ENCODE measurements around the genes NKAIN2 and RNF146.

DNA sequence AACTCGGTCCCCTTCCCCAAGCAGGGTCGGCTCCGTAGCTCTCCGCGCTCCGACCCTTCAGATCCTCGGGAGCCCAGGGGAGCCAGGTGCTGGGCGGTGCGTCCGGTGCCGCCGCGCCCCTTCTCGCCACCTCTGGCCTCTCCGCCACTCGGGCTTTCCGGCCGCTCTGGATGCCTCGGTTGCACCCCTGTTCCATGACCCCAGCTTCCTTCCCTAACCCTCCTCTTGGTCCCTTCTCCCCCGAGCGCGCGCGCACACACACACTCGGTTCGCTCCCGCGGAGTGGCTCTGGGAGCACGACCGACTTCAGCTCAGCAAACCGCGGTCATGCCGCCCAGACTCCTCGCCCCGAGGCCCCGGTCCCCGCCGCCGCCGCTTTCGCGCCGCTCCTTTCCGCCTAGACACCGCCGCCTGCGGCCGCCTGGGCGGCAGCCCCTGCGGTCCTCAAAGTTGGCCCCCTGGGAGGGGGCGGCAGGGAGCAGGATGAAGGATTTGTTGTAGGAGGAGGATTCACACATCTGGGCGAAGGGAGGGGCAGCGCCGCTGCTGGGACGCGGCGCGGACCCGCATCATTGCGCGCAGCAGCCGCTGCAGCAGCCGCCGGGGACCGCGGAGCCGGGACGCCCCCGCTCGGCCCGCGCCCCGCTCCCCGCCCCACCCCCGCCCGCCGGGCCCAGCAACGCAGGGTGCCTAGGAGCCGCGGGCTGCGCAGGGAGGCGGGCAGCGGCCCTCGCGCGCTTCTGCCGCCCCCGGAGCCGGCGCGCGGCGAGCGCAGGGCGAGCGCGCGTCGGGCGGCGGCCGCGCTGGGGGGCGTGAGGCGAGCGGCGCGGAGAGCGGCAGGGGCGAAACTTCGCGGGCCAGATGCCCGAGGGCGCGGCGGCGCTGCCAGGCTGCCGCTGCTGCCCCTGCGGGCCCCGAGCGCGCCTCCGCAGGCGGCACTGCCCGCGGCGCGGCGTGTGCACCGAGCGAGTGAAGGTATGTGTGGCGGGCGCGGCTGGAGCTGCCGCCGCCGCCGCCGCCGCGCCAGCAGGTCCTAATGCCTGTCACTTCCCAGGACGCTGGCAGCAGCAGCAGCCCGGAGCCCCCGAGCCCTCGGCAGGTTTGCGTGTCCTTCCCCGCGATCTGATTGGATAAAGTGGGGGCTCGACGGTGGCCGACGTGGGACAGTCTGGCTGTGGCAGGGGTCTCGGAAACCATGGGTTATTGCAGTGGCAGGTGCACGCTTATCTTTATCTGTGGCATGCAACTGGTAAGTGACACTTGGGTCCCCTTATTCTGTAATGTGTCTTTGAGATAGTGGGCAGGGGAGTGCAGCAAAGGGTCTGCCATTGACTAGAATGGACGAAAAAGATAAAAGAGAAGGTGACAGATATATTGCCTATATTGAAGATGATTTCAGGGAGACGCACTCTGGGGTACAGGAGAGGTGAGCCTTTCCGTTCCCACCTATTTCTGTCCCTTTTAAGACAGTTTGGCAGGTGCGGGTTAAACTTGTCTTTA is at the start of gene NKAIN2:
NKAIN2 (plus strand) TSS at position 860 of the 1,500 bp plus-strand sequence.
- RRBS = 3% methylated on average over 29 of the region's 158 CpGs

DNA sequence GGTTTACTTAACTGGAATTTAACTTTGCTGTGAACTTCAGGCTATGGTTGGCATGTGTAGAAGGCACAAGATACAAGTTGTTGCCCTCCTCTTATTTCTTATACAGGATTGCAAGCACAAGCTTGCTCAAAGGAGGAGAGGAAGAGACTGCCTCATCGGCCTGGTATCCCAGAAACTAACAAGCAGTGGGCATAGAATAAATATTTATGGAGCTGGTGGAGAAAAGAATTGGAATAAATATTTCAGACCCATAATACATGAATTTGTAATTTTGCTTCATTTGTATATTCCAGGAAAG is 1.3 kb downstream of the RNF217 start:
- RRBS = no CpG with 5 or more reads among the region's 1 CpG

- RRBS = no CpG with 5 or more reads among the region's 5 CpGs
Observed at GRCh38 chr6:124963895-124964621, 1.8 kb downstream of the RNF217 start.

GRCh38 chr6:124978725-124979471 is 16.7 kb downstream of the RNF217 start:
- RRBS = no CpG with 5 or more reads among the region's 6 CpGs

DNA sequence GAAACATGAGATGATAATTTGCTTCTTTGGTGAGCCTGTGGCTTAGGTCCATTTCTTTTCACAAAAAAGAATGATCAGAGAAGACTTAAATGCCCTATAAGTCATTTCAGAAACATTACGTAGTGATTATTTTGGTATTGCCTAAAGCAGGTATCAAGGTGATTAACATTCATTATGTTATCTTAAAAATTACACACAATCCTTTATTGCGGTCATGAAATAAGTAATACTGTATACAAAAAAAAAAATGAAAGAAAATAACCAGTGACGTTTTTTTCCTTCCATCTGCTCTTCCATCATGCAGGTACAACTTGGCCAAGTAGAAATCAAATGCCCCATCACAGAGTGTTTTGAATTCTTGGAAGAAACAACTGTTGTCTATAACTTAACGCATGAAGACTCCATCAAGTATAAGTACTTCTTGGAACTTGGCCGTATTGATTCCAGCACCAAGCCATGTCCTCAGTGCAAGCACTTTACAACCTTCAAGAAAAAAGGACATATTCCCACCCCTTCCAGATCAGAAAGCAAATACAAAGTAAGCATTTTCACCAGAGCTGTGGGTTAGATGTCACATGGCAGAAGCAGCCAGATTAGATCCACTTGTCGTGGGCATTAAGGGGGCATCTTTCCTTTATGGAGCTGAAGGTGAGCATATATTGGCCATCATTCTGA is 82.8 kb downstream of the RNF217 start:
- RRBS = no CpG with 5 or more reads among the region's 6 CpGs

DNA sequence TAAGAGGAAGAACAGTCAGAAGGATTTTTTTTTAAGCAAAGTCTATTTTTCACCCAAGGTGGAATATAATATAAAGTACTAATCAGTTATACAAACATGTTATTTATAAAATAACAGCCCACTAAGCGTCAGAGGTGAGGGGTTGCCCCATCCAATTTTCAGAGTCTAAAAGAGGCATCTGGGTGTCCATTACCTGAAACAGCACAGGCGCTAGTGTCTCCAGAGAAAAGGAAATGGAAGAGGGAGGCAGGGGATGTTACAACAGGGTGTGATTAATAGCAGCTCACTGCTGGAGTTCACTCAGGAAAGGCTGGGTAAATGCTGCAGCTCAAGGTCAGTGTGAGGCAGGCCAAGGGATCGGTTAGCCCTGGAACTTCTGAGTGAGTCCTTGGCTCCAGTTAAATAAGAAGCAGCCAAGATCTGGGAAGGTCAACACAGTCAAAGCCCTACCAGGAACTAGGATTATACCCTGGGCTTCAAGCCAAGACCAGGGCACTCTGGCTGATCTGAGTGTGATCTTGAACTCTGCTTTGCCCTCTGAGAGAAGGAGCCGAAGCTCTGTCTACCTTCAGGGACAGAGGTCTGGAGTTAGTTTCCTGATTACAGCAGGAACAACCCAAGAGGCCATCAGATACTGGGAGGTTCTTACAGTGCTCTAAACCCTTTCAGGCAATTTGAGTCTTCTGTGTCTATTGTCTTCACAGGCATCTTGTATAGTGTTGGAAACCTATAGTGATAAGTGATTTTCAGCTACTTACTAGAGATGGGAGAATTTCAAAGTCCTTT is 44.2 kb downstream of the TPD52L1 start:
- RRBS = no CpG with 5 or more reads among the region's 4 CpGs

DNA sequence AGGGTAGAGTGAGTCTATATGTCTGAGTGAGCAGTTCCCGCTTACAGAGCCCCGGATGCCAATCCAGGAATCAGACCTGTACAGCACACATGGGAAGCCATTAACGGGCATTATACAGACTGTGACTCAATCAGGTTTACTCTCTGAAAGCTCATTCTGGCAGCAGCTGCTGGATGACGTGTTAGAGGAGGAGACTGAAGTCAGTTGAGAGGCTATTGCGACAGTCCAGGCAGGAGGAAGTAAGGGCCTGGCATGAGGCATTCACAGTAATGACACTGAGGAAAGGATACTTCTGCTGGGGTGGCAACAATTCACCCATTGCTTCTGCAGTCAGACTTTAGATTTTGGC is 151.1 kb upstream of the HEY2 start:
- RRBS = no CpG with 5 or more reads among the region's 5 CpGs

- RRBS = no CpG with 5 or more reads among the region's 10 CpGs
Observed at GRCh38 chr6:125746200-125746515, 3.3 kb upstream of the HEY2 start.

GRCh38 chr6:125748165-125748614 is 1.2 kb upstream of the HEY2 start:
- RRBS = 2% methylated on average over 9 of the region's 30 CpGs

DNA sequence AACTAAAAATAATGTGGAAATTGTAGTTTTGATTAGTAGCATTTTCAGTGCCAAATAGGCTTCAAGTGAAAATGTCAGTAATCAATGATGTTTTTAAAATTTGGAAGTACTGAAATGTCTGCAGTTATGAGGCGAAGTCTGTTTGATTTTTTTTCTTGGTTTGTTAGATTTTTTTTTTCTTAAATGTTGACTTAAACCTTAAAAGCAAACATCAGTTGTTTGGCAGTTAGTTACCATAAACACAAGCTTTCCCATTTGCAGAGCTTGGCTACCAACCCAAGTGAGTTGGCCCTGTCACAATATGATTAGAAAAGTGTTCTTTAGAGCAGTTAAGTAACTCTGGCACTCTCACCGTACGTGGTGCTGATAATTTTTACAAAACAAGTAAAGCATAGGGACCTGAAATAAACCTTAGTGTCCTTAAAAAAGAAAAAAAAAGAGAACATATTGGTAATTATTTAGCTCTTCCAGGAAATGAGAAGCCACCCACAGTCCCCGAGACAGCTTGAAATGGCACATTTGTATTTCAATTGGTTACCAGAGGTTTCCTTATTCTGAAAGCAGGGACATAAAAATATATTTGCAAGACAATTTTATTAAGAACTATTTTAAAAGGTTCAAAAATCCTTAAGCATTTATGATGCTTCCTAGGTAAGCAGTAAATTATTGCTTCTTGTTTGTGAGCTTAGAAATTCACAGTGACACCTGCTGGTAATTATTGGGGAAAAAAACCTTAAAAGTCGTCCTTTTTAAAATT is 3.9 kb downstream of the HEY2 start:
- RRBS = no CpG with 5 or more reads among the region's 5 CpGs

DNA sequence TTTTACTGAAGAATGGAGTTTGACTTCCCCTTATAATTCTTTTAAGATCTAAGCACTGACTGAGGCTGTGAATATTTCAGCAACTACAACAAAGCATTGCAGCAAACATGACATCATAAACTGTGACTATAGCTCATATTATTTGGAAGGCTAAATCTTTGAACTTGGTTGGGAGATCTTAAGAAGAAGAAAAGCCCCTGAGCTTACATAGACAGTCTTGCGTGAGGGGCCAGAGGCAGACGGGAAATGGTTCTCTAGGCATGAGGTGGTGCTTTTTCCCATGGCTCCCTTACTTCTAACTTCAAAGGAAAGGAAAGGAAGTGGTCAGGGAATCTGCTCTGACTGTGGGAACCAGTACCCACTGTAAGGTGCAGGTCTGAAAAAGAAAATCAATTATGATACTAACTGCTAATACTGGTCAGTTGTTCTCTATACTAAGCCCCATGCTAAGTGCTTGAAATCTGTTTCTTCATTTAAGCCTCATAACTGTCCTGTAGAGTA is 14.8 kb downstream of the HEY2 start:
- RRBS = no CpG with 5 or more reads among the region's 2 CpGs

GRCh38 chr6:125827924-125828531 is 37.3 kb downstream of the NCOA7 start:
- RRBS = no CpG with 5 or more reads among the region's 3 CpGs

DNA sequence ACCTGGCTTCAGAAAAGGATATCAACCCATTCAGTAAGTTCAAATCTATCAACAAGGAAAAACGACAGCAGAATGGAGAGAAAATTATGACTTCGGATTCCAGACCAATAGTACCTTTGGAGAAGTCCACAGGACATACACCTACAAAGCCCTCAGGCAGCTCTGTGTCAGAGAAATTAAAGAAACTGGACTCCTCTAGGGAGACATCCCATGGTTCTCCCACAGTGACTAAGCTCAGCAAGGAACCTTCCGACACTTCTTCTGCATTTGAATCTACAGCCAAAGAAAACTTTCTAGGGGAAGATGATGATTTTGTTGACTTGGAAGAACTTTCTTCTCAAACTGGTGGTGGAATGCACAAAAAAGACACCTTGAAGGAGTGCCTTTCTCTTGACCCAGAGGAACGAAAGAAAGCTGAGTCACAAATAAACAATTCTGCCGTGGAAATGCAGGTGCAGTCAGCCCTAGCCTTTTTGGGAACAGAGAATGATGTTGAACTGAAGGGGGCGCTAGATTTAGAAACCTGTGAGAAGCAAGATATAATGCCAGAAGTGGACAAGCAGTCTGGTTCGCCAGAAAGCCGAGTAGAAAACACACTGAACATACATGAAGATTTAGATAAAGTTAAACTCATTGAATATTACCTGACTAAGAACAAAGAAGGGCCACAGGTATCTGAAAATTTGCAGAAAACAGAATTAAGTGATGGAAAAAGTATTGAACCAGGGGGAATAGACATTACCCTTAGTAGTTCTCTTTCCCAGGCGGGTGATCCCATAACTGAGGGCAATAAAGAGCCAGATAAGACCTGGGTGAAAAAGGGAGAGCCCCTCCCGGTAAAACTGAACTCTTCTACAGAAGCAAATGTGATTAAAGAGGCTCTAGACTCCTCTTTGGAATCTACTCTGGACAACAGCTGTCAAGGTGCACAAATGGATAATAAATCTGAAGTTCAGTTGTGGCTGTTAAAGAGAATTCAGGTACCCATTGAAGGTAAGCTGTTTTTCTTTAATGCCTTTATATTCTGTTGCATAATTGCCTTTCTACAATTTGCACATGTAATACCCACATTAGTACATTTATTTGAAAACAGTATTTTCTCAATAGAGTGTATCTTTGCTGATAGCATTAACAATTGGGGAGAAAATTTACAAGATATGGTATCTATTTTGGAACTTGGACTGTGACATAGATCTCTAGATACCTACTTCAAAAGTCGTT is 67.2 kb upstream of the HINT3 start:
- RRBS = no CpG with 5 or more reads among the region's 11 CpGs

DNA sequence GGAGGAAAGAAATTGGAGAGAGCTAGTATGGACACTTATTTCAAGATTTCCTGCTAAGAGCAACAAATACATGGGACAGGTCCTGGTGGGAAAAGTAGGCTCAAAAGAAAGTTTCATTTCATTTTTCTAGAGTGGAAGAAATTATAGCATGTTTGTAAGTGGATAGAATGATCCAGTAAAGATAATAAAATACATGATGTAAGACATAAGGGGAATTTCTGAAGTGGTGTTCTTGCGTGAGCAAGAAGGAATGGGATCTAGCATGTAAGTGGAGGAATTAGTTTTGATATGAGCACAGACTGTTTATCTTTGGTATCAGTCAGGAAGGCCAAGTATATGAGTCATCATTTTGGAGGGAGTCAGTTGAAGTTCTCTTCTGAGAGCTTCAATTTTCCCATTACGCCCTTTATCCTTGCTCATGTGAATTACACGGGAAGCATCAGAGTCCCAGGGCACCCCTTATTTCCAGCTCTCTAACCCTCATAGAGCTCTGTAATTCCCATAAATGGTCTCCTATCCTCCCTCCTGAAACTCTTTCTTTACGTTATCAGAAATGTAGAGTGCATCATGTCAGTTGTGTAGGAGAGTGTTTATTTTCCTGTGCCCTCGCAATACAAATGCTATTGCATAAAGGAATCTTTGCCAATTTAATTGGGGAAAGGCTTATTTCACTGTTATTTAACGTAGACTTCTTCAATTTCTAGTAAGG is 10.3 kb upstream of the HINT3 start:
- RRBS = no CpG with 5 or more reads among the region's 6 CpGs

DNA sequence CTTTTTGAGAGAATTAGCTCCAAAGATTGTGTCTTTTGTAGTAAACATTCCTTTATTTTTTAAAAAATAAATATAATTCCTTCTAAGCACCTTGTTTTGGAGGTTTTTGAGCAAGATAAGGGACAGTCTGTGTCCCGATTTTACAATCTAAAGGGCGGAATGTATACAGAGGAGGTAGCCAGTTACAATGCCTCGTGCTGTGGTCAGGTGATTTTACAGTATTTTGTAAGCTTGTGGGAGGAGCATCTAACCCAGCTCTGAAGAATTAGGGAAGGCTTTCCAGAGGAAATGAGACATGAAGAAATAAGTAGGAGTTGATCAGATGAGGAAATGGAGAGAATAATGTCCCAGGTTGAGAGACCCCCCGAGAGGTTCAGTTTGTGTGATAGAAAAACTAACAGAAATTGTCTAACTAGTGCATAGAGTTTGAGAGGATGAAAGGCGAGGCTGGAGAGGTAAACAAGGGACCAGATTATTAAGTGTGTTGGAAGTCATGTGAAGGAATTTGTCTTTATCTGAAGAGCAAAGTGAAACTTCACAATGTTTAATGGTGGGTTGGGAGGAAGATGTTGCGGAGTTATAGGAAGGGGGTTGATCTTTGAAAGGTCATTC is 1.4 kb downstream of the HINT3 start:
- RRBS = no CpG with 5 or more reads among the region's 6 CpGs

DNA sequence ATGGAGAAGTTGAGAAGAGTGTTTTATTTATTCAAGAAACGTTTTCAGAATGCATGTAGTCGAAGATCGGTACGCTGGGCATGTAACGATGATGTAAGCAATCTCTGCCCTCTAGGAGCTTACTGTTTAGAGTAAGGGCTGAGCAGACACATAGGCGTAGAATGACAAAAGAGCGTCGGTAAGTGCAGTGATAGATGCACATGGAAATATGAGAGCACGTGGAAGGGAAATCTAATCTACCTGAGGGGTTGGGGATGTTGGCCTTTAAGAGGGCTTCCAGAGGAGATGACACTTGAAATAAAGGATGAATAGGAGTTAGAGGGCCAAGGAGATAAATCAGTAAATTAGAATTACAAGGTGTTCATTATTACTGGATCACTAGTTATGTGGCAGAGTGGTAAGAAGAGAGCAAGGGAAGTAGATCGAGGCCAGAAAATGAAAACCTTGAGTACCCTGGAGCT is 712 bp downstream of the TRMT11 start:
- RRBS = no CpG with 5 or more reads among the region's 10 CpGs

DNA sequence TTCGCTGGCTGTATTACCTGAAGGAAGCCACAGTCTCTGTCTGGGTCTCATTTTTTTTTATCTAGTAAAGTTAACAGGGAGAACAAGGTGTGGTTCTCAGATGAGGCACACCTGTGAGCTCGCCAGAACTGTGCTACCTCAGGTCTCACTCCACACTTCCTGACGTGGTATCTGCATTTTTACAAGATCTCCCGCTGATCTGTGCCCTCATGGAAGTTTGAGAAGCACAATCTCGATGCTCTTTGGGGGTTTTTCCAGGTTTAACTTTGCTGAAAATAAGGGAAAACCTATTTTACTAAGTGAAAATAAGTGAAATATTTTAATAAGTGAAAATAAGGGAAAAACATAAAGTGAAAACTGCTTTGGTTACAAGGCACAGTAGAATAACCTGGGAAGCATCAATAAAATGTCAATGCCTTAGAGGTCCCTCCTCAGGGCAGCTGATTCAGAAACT is 169.4 kb upstream of the CENPW start:
- RRBS = no CpG with 5 or more reads among the region's 5 CpGs

- RRBS = no CpG with 5 or more reads among the region's 5 CpGs
Observed at GRCh38 chr6:127198393-127199085, 68.1 kb upstream of the RNF146 start.

DNA sequence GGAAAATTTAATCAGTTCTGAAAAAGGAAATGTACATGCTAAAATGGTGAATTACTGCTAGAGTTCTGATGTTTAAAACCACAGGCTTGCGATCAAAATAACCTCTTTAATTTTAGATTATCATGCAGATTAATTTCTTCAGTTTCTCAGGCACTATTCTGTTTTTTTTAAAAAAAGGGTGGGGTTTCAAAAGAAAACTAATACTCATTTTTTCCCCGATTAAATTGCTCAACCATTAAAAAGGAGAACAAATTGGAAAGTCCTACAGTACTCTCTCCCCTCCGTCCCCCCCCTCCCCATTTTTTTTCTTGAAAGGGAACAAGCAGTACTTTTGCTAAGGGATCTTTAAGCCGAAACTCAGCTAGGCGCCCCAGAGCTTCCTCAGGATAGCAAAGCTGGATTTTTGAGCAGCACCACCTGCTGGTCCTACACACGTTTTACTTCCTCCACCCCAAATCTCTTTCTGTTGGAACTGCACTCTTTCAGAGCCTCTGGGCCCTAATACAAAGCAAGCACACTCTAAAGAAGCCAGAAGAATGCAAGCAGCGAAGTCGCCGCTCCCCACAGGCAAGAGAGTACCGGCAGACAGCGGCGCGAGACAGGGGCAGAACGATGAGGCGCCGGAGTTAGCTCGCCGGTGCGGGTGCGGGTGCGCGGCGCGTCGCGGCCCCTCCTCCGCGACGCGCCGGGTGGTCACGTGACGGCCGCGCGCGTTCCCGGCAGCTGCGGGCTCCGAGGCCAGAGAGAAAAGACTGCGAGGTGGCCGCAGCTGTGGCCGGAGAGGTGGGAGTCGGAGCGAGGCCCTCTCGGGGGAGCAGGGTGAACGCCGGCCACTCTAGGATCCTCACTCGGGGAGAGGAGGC is at the start of gene RNF146:
RNF146 (plus strand) TSS at position 722 of the 863 bp plus-strand sequence.
- RRBS = 2% methylated on average over 33 of the region's 49 CpGs

DNA sequence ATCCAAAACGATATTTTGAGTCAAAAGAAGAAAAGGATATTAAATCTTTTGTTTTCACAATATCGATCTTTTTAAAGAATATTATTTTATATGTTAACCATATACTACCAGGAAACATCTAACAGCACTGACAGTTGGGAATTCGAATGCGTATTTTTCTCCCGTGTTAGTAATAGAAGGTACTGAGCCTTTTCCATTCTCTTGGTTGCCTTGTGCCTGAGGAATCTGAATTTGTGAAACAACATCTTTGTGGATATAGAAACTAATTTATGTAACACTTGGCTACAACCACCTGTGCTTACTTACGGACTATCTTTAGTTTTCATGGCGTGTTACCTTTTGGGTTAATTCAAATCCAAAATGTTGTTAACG is 2.2 kb downstream of the RNF146 start:
- RRBS = no CpG with 5 or more reads among the region's 8 CpGs

Measured in amniotic epithelial cell (primary cell).